Subcutaneous adipose tissue (tissue), 3 donors: Measurements from ENCODE around the genes RHOG, OR51E1, OR52A1, HBB and HBG2.

GRCh38 chr11:3126482-3127105, 38.5 kb downstream of the OSBPL5 start:
- PRO-cap, result bidirectional peak, plus-strand start at chr11:3126792, minus-strand start at chr11:3126623
- RAMPAGE, long total RNA, 3 experiments, result start-site peak on the minus strand in 1 of 3 experiments, at chr11:3126561-3126659 at its widest, 12 reads per replicate

DNA sequence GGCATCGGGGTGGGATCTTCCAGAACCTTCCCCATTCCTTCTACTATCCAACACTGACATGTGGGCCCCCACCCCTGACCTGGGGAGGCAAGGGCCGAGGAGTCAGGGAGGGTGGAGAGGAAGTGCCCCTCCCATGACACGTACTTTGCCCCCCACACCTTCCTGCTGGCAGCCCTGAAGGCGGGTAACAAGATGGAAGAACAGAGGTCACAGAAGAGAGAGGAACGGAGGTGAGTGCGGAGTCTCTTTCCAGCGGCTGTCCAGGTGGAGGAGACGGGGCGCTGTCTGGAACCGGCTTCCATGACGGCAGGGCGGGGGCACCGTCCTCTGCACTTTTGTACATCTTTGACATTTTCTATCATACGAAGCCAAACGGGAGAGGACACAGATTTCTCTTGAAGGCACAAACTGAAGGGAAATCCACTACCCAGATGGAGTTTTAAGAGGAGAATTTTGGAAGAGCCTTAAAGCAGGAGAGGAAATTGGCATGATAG, 16.8 kb downstream of the OSBPL5 start:
- PRO-cap, result no peak
- RAMPAGE, long total RNA, 3 experiments, result no peak in any of the 3 experiments

DNA sequence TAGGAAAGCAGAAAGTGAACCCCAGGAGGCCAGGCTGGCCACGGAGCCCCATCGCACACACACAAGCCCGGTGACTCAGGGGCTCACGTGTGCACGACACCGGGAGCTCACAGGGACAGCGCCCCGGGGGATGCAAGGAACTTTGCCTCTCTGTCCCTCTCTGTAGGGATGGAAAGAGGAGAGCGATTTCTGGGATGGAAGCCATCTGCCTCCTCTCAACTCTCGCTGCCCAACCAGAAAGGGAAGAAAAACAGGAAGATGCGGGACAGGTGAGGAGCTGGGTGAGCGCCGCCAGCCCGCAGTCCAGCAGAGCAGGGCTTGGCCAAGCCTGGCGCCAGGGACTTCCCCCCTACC, 61.6 kb downstream of the ART5 start:
- PRO-cap, result no peak
- RAMPAGE, long total RNA, 3 experiments, result no peak in any of the 3 experiments

GRCh38 chr11:3613779-3614410, 27.9 kb downstream of the ART5 start:
- PRO-cap, result no peak
- RAMPAGE, long total RNA, 3 experiments, result no peak in any of the 3 experiments

DNA sequence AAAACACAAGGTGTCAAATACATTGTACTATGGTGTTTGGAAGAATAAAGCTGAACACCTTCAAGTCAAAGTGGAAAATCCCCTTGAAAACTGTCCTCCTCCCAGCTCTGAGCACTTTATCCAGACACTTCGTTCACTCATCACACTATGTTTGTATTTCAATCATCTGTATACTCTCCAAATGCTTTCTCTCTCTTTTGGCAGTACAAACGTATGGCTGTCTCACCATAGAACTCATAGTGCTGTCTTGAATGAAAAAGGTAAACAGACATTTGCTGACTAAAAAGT, 54.1 kb upstream of the CHRNA10 start:
- PRO-cap, result no peak
- RAMPAGE, long total RNA, 3 experiments, result no peak in any of the 3 experiments

DNA sequence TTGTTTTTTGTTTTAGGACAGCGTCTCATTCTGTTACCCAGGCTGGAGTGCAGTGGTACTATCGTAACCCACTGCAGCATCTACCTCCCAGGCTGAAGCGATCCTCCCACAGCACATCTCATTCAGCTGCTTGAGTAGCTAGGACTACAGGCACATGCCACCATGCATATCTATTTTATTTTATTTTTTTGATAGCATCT, 46.8 kb downstream of the NUP98 start:
- PRO-cap, result no peak
- RAMPAGE, long total RNA, 3 experiments, result no peak in any of the 3 experiments

DNA sequence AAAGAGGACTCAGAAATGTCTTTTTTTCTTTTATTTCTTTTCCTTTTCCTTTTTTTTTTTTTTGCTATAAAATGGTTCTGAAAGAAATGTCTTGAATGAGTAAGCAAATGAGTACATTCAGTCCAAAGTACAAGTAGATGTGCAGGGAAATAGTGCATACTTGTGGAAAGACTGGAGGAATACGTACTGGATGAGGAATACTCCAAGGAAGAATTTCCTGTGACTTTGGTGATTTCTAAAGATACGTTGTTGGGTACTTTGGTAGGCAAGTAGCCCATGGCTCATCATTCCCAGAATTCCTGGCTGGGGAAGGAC, 4.6 kb upstream of the NUP98 start:
- PRO-cap, result no peak
- RAMPAGE, long total RNA, 3 experiments, result no peak in any of the 3 experiments

DNA sequence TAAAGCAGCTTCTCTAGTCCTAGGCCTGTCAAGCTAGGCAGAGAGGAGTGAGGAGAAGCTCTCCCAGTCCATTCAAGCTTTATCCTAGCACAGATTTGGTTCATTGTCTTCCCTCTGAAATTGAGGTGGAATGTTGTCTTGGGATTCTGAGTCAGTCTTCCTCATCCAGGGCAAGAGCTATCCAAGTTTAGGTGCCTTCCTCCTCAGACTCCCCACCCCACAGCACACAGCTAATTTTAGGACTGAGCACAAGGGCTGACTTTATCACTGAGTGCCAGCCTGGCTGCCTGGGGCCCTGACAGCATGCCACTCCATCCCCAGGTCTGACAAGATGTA, 2.5 kb downstream of the PGAP2 start:
- PRO-cap, result no peak
- RAMPAGE, long total RNA, 3 experiments, result no peak in any of the 3 experiments

DNA sequence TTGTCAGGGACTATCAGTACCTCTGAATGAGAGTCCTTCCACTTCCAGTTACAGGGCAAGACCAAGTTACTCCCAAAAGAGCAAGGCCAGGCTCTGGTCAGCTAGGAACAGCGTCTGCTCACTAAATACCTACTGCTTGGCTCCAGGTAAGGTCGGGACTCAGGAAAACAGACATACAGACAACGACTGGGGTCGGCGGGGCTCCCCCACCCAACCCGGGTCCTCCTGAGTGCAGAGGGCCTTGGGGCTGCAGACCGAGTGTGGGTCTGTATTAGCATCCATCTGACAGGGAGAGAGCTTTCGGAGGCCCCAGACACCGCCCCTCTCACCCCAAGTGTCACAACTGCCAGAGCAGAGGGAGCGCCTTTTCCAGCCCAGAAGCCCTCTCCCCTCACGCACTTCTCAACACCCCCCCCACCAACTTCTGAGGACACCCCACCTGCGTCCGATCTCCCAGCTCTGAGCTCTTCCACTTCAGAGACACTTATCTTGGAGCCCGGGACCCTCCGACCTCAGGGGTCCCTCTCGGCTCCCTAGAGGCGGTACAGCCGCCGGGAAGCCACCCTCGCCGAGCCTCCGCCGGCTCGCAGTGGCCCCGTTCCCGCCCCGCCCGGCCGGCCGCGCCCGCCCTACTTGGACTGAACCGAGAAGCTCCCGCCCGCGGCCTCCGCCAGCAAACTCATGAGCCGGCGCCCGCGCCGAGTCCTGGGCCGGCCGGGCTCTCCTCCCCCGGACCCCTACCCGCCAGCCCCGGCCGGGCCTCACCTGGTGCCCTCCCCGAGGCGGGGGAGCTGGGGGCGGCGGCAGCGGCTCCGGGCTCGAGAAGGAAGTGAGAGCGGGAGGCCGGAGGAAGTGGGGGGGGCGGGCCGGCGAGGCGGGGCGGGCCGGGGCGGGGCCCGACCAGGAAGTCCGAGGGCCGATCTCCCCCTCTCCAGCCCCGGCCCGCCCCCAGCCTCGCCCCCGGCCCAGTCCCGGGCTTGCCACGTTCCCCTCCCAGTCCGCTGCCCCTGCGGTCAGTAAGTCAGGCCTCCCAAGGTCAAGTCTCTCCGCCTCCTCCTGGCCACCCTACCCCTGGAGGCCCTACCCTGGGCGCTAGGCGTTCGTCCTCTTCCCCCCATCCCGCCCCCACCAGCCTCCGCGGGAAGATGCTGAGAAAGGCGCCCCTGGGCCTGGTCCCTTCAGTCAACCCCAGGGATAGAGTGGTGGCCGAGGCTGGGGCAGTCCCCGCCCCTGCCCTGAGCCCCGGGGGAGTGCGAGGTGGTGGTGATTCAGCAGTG, at the start of gene RHOG:
TSS of gene RHOG (minus strand) at position 831 of the 1,277 bp plus-strand sequence.
- PRO-cap, result bidirectional peak, plus-strand start at position 968 of the sequence, minus-strand start at position 826 of the sequence
- RAMPAGE, long total RNA, 3 experiments, result start-site peak on the minus strand in 2 of 3 experiments, centred at positions 799 to 808 of the sequence, 26 to 98 reads per replicate

DNA sequence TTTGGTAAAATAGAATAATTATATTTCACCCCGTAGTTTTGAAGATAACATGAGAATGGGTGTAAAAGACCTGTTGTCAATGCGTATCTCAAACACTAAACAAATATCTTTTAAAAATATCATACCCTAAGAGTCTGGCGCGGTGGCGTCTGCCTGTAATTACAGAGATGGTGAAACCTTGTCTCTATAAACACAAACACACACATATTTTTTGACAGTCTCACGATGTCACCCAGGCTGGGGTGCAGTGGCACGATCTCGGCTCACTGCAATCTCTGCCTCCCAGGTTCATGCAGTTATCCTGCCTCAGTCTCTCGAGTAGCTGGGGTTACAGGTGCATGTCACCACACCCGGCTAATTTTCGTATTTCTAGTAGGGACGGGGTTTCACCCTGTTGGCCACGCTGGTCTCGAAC, 1.2 kb upstream of the RHOG start:
- PRO-cap, result no peak
- RAMPAGE, long total RNA, 3 experiments, result no peak in any of the 3 experiments

- PRO-cap, result bidirectional peak, plus-strand start at chr11:3854649, minus-strand start at chr11:3854489
- RAMPAGE, long total RNA, 3 experiments, result no peak in any of the 3 experiments
Observed at GRCh38 chr11:3854119-3854764, 1.2 kb upstream of the STIM1 start.

- PRO-cap, result no peak
- RAMPAGE, long total RNA, 3 experiments, result no peak in any of the 3 experiments
Observed at GRCh38 chr11:3905412-3906162, 50.1 kb downstream of the STIM1 start.

- PRO-cap, result no peak
- RAMPAGE, long total RNA, 3 experiments, result start-site peak on the plus strand in 1 of 3 experiments, at chr11:4055527-4055604 at its widest, 29 reads per replicate
Observed at GRCh38 chr11:4055334-4055673, 39.3 kb upstream of the RRM1 start.

GRCh38 chr11:4643615-4644060, at the start of gene OR51E1:
Gene OR51E1, plus strand, starts transcription at chr11:4643982.
- PRO-cap, result no peak
- RAMPAGE, long total RNA, 3 experiments, result start-site peak on the plus strand in 1 of 3 experiments, at chr11:4643926-4643982 at its widest, 37 reads per replicate

GRCh38 chr11:4704008-4704619, 470 bp upstream of the MMP26 start:
- PRO-cap, result no peak
- RAMPAGE, long total RNA, 3 experiments, result no peak in any of the 3 experiments

DNA sequence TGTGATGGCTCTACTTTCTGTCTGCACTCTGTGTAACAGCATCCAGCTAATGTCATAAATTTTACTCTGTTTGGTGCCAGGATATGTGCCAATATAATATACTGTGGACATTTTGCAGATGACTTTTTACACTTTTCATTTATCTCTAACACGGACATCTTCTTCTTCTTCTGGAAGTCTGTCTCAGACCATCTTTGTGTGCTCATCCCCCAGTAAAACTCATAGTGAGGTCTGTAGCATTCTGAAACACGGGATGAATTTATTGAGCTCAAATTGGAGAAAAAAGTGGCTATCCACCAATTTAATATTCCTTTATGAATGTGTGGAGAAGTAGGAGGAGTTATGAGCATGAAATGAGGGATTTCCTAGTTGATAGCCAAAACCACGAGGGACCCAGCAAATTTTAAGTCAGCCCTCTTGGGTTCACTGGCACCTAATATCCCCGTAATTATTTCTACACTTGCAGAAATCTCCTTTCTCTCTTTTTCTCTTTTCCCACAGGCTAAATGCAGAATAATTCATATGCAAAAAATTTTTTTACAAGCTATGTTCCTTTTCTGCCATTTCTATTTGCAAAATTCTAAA, at the start of gene OR52A1:
TSS of gene OR52A1 (minus strand) at position 260 of the 585 bp plus-strand sequence.
- PRO-cap, result no peak
- RAMPAGE, long total RNA, 3 experiments, result no peak in any of the 3 experiments

DNA sequence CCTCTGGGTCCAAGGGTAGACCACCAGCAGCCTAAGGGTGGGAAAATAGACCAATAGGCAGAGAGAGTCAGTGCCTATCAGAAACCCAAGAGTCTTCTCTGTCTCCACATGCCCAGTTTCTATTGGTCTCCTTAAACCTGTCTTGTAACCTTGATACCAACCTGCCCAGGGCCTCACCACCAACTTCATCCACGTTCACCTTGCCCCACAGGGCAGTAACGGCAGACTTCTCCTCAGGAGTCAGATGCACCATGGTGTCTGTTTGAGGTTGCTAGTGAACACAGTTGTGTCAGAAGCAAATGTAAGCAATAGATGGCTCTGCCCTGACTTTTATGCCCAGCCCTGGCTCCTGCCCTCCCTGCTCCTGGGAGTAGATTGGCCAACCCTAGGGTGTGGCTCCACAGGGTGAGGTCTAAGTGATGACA, at the start of gene HBB:
TSS of gene HBB (minus strand) at position 303 of the 425 bp plus-strand sequence.
- PRO-cap, result no peak
- RAMPAGE, long total RNA, 3 experiments, result start-site peak on the minus strand in 1 of 3 experiments, centred at position 297 of the sequence, 8 reads per replicate

DNA sequence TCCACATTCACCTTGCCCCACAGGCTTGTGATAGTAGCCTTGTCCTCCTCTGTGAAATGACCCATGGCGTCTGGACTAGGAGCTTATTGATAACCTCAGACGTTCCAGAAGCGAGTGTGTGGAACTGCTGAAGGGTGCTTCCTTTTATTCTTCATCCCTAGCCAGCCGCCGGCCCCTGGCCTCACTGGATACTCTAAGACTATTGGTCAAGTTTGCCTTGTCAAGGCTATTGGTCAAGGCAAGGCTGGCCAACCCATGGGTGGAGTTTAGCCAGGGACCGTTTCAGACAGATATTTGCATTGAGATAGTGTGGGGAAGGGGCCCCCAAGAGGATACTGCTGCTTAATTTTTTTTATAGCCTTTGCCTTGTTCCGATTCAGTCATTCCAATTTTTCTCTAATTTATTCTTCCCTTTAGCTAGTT, at the start of gene HBG2:
TSS of gene HBG2 (minus strand) at position 118 of the 423 bp plus-strand sequence.
- PRO-cap, result no peak
- RAMPAGE, long total RNA, 3 experiments, result no peak in any of the 3 experiments

- PRO-cap, result no peak
- RAMPAGE, long total RNA, 3 experiments, result no peak in any of the 3 experiments
Observed at GRCh38 chr11:5288006-5288638, 13.6 kb downstream of the OR51B4 start.

GRCh38 chr11:5488068-5488684, 309 bp upstream of the OR52D1 start:
- PRO-cap, result no peak
- RAMPAGE, long total RNA, 3 experiments, result no peak in any of the 3 experiments